Bronchial epithelial cell (primary cell): ENCODE measurements around a stretch of chr3.

GRCh38 chr3:141313369-141313776 is 54.9 kb upstream of the ZBTB38 start:
- RRBS, 2 experiments: no CpG with 5 or more reads among the region's 4 CpGs

DNA sequence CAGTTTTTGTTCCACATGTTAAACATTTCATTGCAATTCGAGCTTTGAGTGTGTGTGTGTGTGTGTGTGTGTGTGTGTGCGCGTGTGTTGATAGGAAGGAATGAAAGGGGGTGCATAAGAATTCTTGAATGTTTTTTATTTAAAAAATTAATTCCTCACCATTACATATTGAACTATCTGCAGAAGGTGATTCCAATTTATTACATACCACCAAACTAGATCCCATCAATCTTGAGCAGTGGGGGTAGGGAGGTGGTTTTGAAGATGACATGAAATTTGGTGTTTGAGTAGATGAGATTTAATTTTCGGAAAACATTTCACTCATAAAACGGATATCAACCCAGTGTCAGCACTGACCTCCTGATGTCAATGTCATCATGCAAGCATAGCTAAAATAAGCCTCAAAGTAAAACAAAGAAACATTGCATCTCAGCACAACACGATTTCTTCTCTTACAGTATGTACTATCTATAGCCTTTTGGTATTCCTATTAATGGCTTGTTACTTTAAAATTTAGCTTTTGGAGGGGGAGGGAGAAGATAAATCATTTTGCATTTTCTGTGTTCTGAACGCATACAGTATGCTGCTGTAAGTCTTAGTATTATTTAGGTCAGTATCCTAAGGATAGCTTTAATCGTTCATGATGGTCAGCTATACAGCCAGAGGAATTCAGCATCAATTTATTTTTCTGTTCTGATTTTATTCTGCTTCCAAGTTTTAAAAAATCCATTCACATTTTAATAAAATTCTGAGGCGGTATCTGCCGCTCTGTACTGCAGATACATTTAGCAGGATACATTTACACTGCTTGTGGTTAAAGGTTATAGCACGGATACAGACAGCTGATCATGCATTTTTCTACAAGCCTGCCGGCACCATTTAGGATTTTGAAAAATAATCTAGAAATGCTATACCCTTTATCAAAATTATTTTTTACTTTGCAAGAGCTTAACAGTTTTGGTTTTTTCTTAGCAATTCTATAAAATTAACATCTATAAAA is 17.6 kb downstream of the ZBTB38 start:
- RRBS, 2 experiments: no CpG with 5 or more reads among the region's 12 CpGs

DNA sequence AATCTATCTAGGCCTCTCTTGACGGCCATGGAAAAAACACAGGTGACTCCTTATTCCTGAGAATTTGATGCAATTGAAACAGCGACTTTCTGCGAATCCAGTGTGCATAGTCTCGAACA is 33.4 kb downstream of the ZBTB38 start:
- RRBS, 2 experiments: no CpG with 5 or more reads among the region's 4 CpGs

GRCh38 chr3:141493102-141493566 is 6.3 kb downstream of the RASA2 start:
- RRBS, 2 experiments: no CpG with 5 or more reads among the region's 2 CpGs

DNA sequence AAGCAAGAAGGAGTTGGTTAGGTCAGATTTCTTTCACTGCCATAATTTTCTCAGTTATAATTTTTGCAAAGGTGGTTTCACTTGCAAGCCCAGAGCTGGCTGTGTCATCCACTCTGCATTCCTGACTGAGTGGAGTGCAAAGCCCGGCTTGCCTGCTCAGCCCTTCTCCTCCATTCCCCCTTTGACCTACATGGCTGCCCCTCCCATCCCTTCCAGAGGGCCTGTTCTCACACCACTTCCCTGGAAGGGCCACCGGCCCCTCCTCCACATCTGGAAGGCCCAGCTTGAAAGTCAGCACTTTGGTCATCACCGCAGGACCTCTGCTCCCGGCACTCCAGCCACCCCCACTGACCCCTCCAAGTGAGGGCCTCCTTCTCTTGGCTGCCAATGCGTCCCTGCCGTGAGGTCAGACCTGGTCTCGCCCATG is 74.1 kb upstream of the RNF7 start:
- RRBS, 2 experiments: 42 to 43% methylated on average over 3 of the region's 7 CpGs

- RRBS, 2 experiments: no CpG with 5 or more reads among the region's 5 CpGs
These were observed 32.6 kb downstream of the GRK7 start for GRCh38 chr3:141795892-141796211.

GRCh38 chr3:142479475-142480181 is 31.8 kb upstream of the XRN1 start:
- RRBS, 2 experiments: no CpG with 5 or more reads among the region's 17 CpGs

DNA sequence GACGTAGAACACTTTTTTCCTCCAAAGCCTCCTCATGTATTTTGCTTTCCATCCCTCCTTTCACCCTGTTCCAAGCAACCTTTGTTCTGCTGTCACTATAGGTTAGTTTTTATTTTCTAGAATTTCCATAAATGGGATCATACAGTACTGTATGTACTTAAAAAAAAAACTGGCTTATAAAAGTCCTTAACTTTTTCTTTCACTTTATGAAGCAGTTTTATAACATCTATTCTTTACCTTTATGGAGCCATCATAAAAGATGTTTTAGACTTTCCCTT is 26.1 kb downstream of the PLS1 start:
- RRBS, 2 experiments: no CpG with 5 or more reads among the region's 1 CpG

- RRBS, 2 experiments: no CpG with 5 or more reads among the region's 8 CpGs
These were observed 27.4 kb downstream of the PAQR9 start for GRCh38 chr3:142935898-142936562.

DNA sequence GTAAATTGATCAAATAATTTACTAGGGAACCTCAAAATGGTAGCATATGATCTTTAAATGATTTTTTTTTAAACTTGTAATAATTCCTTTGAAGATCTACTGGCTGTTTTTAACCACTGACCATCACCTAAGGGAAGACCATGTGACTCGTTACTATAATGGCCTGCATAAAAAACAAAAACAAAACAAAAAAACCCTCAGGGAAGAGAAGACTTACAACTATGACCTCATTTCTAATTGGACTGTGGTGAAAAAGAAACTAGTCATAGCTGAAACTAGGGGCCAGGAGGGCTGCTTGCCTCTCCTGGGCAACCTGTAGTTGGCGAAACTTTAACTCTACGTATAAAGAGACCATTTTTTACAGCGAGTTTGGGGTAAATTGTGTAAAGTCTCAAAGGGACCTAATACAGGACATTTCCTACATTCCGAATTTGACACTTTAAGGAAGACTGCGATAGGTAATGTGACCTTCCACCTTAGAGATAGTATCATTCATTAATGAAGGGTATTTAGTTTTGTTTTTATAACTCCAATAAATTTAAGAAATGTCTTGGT is 22.9 kb downstream of the PAQR9 start:
- RRBS, 2 experiments: no CpG with 5 or more reads among the region's 6 CpGs

DNA sequence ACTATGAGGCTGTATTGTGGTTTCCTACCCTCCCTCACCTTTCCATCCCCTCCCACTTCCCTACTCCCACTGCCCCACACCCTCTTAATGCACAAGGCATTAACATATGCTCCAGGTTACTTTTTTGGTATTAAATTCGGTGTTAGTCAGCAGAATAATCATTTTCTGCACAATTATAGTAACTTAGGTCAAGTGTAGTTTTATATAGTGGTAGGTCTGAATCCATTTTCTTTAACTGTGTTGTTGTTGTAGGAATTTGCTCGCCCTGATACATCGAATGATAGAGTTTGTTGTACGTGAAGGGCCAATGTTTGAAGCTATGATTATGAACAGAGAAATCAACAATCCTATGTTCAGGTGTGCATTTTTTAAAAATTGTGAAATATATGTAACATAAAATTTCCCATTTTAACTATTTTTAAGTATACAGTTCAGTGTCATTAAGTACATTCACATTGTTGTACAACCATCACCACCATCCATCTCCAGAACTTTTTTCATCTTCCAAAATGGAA is 25.6 kb downstream of the U2SURP start:
- RRBS, 2 experiments: no CpG with 5 or more reads among the region's 4 CpGs

GRCh38 chr3:143135348-143135561 is 15.7 kb downstream of the CHST2 start:
- RRBS, 2 experiments: no CpG with 5 or more reads among the region's 1 CpG

DNA sequence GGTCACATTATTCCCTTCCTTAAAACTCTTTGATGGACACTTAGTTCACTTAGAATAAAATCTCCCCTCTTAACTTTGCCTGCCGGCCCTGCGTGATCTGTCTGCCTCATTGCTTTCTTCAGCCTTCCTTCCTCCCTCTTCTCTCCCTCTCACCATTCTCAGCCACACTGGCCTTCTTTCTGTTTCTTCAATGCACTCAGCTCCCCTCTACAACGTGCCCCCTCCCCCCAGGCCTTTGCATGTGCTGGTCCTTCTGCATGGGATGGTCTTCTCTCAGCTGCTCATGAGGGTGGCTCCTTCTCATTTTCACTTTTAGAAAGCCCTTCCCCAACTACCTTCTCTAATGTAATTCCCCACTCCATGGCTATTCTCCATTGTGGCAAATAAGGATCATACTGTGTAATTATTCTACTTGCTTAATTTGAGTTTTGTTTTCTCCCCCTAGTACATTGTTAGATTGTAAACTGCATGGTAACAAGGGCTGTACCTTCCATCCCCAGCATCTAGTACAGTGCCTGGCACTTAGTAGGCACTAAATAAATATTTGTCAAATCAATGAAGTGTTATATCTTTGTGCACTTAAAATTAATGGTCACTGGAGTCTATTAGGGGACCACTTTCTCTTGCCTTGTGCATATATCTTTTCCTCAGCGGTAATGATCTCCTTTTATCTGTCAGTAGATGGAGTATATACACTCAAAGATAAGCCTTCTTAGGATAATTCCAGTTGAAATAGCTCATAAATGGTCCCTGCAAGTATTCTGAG is 206.9 kb downstream of the CHST2 start:
- RRBS, 2 experiments: no CpG with 5 or more reads among the region's 4 CpGs

GRCh38 chr3:143517997-143518510 is 330.2 kb downstream of the SLC9A9 start:
- RRBS, 2 experiments: no CpG with 5 or more reads among the region's 13 CpGs

GRCh38 chr3:146120890-146121849 is 39.8 kb downstream of the PLOD2 start:
- RRBS, 2 experiments: no CpG with 5 or more reads among the region's 3 CpGs

DNA sequence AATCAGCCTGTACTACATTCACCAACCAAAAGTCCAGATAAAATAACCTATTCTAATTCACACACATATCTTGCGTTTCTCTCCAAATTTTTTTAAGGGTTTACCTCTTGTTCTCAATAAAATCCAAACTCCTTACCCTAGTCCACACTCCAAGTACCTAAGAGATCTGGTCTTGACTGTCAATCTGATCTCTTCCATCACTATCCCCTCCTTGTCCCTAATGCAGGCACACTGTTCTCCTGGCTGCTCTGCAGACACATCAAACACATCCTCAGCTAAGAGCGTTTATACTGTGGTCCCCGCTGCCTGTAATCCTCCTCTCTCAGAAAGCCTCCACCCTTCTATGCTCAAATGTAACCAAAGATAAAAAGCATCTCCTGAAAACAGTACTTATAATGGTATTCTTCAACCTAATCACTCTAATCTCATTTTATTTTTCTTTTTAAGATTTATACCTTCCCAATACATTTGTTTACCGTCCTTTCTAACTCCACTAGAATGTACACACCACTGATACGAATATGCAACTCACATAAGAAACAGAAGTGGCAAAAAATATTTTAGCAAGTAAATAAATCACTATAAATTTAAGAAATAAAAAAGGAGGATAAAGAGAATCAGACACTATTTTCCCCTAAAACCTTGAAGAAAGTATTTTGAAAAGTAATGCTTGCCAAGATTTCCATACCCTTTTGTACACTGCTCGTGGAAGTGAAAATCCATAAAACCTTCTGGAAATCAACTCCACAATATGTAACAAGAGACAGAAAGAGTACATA is 17.1 kb downstream of the PLOD2 start:
- RRBS, 2 experiments: no CpG with 5 or more reads among the region's 6 CpGs

- RRBS, 2 experiments: no CpG with 5 or more reads among the region's 5 CpGs
These were observed 4.6 kb upstream of the PLOD2 start for GRCh38 chr3:146165522-146166020.

GRCh38 chr3:146166302-146166946 is 5.4 kb upstream of the PLOD2 start:
- RRBS, 2 experiments: no CpG with 5 or more reads among the region's 7 CpGs

GRCh38 chr3:146238847-146239658 is 11.9 kb downstream of the PLSCR4 start:
- RRBS, 2 experiments: no CpG with 5 or more reads among the region's 1 CpG

- RRBS, 2 experiments: no CpG with 5 or more reads among the region's 7 CpGs
These were observed 1.1 kb upstream of the PLSCR2 start for GRCh38 chr3:146470407-146470858.